Mesenchymal stem cell of the bone marrow (primary cell): ENCODE measurements around a stretch of chr19.

DNA sequence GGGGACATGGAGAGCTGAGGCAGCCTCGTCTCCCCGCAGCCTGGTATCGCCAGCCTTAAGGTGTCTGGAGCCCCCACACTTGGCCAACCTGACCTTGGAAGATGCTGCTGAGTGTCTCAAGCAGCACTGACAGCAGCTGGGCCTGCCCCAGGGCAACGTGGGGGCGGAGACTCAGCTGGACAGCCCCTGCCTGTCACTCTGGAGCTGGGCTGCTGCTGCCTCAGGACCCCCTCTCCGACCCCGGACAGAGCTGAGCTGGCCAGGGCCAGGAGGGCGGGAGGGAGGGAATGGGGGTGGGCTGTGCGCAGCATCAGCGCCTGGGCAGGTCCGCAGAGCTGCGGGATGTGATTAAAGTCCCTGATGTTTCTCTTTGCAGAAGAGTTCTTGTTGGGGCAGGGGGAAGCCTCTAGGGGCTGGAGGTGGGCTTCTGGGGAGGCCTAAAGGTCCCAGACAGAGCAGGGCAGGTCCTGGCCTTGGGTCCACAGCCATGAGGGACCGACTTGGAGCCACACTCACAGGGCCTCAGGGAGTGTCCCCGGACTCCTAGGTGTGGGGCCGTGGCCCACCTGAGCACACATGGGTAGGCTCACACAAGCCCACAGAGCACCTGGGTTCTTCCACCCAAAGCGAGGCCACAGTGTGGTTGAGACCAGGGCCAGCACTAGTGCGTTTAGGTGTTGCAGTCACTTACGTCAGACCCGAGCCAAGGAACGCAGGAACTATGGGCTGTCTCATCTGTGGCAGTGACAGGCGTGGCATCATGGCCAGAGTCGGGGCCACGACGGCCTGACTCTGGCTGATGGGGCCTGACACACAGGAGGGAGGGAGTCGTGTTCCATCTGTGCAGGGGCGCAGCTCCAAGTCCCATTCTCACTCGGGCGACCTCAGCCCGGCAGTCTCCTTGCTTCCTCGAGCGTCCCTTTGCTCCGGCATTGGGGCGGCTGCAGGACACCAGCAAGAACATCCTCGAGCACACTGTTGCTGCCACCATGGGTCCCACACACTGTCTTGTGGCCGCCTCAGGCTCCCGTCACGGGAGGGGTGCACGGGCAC, 2.8 kb downstream of the IZUMO4 start:
- CAGE, long polyA plus RNA, result no peak

- CAGE, long polyA plus RNA, result no peak
Measured at GRCh38 chr19:2173666-2174115, 10.0 kb downstream of the DOT1L start.

GRCh38 chr19:2193098-2194182, 29.7 kb downstream of the DOT1L start:
- CAGE, long polyA plus RNA, result no peak

DNA sequence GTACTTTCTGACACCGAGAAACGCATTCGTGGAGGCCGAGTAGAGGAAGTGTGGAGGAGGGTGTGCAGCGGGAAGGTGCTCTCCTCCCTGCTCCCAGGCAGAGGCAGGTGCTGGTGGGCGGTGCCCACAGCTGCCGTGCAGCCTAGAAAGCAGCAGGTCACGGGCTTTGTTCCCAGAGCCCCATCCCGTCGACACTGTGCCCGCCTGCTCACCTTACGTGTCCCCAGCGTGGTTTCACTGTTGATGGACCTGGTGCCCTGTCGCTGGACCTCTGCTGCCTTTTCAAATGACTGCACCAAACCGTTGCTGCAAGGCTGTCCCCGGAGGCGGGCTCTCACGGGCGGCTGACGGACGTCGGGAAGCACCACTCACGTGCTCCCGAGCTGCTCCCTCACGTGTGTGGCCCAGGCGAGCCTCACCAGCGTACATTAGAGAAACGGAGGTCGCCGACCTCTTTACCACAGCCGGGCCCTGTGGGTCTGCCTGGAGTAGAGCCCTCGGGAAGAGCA, 20.8 kb downstream of the PLEKHJ1 start:
- CAGE, long polyA plus RNA, result no peak

DNA sequence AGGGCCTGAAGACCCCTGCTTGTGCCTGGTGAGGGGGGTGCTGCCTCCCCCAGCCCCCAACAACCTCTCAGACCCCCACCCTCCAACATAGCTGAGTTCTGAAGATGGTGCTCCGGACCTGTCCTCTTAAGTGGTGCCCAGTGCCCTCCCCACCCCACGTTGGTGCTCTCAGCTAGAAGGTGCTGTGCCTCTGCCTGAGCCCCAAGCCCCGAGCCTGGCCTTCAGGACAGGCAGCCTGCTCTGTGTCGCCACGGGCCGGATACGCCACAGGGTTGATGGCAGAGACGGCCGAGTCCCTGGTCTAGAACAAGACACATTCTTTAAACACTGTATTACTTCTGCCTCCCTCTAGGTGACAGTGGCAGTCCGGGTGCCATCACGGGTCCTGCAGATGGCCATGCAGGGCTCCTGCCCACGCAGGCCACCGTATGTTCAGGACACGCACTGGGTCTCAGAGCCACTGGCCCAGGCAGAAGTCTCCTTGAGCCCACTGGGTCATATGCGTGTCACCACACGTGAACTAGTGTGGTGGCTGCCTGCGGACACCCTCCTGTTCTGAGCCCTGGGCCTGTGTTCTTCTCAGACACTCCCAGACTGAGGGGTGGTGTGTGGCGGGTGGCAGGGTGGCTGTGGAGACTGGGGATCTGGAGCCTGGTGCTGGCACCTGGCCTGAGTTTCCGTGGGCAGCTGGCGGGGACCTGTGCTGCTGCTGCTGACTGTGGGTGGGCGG, 4.5 kb downstream of the PLEKHJ1 start:
- CAGE, long polyA plus RNA, result no peak

DNA sequence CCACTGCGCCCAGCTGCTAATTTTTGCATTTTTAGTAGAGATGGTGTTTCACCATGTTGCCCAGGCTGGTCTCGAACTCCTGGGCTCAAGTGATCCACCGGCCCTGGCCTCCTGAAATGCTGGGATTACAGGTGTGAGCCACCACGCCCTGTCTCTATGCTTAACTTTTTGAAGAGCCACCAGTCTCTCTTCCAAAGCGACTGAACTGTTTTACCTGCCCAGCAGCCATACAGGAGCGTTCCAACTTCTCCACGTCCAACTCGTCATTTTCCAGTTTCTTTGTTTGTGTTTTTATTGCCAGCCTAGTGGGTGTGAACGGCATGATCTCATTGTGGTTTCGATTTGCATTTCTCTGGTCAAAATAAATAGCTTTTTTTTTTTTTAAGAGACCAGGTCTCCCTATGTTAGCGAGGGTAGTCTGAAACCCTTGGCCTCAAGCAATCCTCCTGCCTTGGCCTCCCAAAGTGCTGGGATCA, 4.0 kb upstream of the JSRP1 start:
- CAGE, long polyA plus RNA, result no peak

- CAGE, long polyA plus RNA, result no peak
Measured at GRCh38 chr19:2275740-2276645, 6.0 kb downstream of the PEAK3 start.

- CAGE, long polyA plus RNA, result no peak
Measured at GRCh38 chr19:2276646-2277456, 5.1 kb downstream of the PEAK3 start.

- CAGE, long polyA plus RNA, result no peak
Measured at GRCh38 chr19:2393036-2393321, 32.9 kb downstream of the TMPRSS9 start.

DNA sequence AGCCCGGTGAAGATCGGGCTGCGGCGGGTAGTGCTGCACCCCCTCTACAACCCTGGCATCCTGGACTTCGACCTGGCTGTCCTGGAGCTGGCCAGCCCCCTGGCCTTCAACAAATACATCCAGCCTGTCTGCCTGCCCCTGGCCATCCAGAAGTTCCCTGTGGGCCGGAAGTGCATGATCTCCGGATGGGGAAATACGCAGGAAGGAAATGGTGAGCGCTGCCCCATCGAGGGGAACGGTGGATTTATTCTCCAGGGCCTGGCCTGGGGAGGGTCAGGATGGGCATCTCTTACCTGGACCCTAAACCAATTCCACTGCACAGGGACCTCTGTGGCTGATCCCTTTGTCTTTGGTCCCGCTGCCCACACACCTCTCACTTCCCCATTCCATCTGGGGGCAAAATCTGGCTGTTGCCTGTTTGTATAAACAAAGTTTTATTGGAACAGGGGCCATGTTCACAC, 10.8 kb downstream of the TIMM13 start:
- CAGE, long polyA plus RNA, result no peak

GRCh38 chr19:2479579-2480067, 3.7 kb downstream of the GADD45B start:
- CAGE, long polyA plus RNA, result no peak

- CAGE, long polyA plus RNA, result no peak
Measured at GRCh38 chr19:2567472-2568164, 91.7 kb downstream of the GADD45B start.

GRCh38 chr19:2607526-2608807, 94.5 kb downstream of the GNG7 start:
- CAGE, long polyA plus RNA, result no peak

DNA sequence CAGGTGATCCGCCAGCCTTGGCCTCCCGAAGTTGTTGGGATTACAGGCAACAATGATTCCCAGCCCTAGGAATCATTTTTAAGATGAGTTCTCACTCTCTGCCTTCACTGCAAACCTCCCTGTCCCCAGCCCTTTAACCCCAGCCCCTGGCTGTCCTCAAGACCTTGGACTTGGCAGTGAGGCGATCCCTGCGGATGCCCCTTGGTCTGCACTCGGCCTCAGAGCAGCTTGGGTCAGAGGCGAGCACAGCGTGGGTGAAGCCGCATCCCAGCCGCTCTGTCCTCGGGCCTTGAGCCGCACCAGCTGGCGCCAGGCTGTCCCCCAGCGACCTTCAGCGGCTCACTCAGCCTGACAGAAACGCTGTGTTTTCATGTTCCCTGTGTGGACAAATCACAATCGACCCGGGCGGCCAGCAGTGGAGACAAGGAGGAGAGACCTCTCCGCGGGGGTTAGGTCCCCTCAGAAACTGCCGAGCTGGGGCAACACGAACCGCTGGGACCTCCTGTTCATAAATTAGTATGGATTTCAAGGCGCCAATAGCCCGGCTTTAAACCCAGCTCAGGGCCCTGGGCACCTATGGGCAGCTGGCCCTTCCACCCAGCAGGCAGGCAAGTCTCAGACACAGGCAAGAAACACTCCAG, 52.0 kb downstream of the GNG7 start:
- CAGE, long polyA plus RNA, result no peak

DNA sequence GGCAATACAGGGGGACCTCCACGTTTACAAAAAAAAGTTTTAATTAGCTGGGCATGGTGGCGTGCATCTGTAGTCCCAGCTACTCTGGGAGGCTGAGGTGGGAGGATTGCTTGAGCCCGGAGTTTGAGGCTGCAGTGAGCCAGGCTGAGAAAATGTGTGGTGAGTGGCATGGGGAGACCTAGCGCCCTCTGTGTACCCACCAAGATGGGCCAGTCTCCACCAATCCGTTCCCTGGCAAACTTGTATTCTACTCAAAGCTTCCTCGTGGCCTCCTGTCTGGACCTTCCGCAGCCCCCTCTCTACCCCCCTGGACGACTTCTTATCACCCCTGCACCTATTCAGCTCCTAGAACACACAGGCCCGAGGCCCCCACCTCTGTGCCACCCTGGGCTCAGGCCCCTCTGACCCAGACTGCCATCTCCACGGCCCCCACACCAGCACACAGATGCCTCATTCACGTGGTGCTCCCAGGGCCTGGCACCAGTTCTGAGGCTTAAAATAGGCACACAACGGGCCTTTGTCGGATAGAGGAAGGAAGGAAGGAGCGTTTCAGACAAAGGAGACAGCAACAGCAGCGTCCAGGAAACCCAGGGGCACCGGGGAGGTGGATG, 7.4 kb downstream of the GNG7 start:
- CAGE, long polyA plus RNA, result no peak

DNA sequence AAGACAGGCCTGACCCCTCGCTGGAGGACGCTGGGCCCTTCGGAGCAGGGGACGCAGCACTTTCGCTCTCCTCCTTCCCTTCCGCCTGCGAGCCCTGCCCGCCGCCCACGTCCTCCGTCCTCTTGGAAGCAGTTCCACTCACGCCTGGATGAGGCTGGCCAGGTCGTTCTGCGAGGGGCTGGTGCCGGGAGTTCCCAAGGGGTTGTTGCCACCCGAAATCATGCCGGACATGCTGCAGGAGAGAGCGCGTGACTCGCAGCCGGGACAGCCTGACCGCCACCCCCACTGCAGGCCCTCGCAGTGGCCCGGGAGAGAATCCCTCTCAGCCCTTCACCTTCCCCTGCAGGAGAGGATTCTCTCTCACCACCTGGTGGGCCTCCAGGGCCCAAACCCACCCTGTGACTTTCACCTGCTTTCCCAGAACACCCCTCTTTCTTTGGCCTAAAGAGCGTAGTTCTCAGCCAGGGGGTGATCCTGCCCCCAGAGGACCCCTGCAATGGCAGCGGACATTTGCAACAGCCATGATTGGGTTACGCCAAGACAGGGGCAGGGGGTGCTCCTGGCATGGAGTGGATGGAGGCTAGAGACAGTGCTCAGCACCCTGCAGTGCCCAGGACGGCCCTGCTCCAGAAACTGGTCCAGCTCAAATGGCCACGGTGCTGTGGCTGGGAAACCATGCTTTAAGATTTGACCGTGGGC, 17.9 kb upstream of the SLC39A3 start:
- CAGE, long polyA plus RNA, result no peak

DNA sequence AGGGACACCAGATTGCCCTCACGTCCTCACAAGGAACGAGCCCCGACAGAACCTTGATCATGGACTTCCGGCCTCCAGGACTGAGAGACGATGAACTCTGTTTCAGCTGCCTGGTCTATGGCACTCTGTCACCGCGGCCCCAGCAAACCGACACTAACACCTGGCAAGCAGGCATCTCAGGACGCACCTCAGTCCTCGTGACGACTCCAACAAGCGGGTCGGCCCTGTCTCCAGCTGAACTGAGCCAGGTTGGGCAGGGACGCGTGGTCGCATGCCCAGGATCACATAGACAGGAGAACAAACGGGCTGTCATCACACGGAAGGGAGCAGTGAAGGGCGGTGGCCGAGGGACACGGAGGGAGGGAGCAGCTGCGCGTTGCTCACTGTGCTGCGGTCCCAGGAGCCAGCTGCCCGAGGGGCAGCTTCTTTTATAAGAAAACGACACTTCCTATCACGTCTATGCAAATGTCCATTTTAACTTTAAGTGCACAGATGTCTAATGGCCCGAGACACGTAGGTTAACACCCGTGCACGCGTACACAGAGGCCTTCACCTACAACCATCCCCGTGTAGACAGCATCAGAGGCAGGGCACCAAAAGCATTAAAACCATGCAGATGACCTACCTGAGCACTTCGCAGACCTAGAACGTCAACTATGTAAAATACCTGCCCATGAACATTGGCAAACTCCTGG, 8.9 kb downstream of the SGTA start:
- CAGE, long polyA plus RNA, result no peak

GRCh38 chr19:2926613-2927273, 18.0 kb downstream of the ZNF77 start:
- CAGE, long polyA plus RNA, result no peak

- CAGE, long polyA plus RNA, result no peak
Measured at GRCh38 chr19:3054941-3055579, 7.2 kb downstream of the TLE5 start.

- CAGE, long polyA plus RNA, result no peak
Measured at GRCh38 chr19:3100802-3101621, 6.8 kb downstream of the GNA11 start.